ENCODE measurements around the gene AKAP3.

DNA sequence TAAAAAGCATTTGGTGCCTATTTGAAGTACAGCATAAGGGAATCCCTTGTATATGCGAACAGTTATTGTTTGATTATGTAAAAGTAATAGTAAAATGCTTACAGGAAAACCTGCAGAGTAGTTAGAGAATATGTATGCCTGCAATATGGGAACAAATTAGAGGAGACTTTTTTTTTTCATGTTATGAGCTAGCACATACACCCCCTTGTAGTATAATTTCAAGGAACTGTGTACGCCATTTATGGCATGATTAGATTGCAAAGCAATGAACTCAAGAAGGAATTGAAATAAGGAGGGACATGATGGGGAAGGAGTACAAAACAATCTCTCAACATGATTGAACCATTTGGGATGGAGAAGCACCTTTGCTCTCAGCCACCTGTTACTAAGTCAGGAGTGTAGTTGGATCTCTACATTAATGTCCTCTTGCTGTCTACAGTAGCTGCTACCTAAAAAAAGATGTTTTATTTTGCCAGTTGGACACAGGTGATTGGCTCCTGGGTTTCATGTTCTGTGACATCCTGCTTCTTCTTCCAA is 20.8 kb upstream of the TIGAR start:
- PRO-cap = no peak

- PRO-cap = no peak
Observed at GRCh38 chr12:4488190-4488954, 42.8 kb upstream of the FGF6 start.

DNA sequence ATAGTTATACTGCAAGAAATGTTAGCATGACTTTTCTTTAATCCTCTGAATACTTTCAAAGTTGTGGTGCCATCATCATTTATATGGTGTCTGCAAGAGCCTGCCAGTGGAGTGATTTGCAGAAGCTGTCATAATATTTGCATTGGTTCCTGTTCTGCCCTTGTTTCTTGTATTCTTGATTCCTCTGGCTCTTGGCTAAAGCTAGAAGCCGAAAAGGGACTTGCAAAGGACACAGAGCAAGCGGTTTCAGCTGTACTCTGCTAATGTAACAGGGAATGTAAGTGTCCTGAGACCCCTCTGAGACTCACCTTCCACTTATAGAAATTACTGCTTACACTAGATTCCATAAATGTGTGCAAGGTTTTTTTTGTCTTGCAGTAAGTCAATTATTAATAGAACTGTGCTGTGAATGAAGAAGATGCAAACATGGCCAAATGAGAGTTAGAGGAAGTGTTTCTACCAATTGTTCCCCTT is 5.1 kb downstream of the DYRK4 start:
- PRO-cap = unidirectional peak, plus-strand start at position 204 of the sequence

- PRO-cap = bidirectional peak, plus-strand start at chr12:4649107, minus-strand start at chr12:4649021
Observed at GRCh38 chr12:4648421-4649683, at the start of gene AKAP3. AKAP3 (minus strand) TSS chr12:4649051.

- PRO-cap = no peak
Observed at GRCh38 chr12:4719676-4720358, 383 bp upstream of the GALNT8 start.

GRCh38 chr12:5046982-5047720 is 3.5 kb downstream of the KCNA5 start:
- PRO-cap = no peak

- PRO-cap = no peak
Observed at GRCh38 chr12:5080416-5080814, 36.7 kb downstream of the KCNA5 start.

DNA sequence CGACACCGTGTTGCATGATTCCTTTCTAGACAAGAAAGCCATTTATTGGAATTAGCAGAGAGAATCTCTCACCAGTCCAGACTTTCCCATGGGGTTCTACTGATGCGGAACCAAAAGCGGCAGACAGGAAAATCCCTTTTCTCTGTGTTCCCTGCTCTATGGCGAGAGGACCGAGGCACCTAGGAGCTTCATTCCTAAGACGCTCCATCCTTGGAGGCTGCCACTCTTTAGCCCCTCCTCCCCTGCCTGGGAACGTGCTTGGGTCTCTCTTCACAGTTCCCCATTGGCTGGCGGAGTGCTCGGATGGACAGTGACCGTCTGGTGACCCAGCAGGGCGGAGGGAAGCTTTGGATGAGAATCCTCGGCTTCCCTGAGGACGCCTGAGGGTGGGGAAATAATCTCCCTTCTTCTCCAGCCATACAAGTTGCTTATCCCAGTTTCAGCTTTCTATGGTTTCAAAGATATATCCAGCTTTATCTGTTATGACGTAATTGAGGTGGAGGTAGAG is 37.3 kb downstream of the KCNA5 start:
- PRO-cap = no peak

DNA sequence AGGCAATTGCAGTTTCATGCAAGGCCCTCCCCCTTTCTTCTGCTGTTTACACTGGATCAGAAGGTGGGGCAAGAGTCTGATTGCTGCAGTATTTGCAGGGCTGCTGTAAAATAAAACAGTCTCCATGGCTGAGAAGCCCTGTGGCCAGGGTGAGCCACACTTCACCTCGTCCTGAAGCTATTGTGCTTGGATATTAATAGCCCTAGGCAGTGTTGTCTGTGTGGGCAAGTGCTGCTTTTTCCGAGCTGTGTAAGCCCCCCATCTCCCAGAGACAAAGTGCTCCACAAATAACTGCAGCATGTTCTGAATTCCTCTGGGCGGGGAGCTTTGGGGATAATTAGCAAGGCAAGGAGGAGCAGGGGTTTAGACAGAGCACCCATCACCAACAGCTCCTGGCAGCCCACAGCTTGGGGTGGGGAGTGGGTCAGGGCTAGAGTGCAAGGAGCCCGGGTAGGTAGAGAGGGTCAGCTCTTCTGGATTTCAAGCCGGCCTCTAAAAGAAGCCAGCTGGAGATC is 187.2 kb upstream of the NTF3 start:
- PRO-cap = no peak

DNA sequence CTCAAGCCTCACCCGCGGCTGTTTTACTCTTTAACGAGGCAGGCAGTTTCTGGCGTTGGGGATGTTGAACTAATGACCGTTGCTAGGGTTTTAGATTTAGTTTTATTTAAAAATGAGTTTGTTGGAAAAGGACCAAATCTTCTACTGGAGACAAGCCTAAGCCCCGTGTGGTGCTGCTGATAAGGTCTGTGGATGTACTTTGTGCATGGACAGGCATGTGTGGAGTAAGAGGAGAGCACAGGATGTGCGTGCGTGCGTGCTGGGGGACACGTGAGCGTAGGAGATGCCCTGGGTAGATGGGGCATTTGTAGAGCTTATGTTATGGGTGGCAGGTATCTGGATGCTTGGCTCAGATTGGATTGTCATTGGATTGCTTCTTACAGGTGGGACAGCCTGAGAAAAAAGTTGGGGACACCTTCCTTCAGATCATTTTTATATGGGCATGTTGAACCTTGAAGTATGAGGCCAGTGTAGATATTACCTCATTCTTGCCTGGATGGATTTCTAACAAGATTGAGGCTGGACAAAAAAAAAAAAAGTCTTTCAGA is 5.8 kb downstream of the NTF3 start:
- PRO-cap = no peak

DNA sequence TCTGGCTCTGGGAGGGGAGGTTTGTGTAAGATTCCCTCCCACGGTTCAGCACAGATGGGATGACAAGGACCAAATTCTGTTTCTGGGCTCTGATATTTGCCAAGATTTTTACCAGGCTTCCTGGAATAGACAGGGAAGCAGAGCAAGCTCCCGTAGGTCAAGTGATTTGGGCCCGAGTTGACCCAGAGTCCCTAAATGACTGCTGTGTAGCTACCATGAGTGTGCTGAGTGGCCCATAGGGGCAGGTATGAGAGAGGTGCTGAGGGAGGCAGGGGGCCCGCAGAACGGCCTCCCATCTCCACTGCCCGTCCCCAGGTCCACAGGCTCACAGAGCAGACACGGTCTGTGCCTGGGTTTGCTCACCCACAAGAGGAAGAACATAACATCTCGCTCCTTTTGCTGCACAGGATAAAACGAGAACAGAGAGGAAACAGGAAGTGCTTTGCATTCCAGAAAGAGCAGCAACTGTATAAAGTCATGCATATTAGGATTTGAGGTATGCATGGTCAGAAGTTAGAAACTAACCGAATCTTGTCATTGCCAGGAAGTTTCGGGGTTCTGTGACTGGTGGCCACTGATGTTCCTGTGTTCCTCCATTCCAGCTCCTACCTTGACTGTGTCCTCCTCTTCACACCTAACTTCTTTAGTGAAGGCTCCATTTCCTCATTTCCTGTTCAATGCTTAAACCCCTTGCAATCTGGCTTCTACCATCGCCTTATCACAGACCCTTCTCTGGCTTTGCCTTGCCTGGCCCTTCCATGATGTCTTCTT is 24.9 kb downstream of the NTF3 start:
- PRO-cap = no peak

- PRO-cap = no peak
Observed at GRCh38 chr12:5497339-5498267, 65.7 kb downstream of the NTF3 start.

GRCh38 chr12:6142668-6143126 is 18.2 kb upstream of the VWF start:
- PRO-cap = no peak

DNA sequence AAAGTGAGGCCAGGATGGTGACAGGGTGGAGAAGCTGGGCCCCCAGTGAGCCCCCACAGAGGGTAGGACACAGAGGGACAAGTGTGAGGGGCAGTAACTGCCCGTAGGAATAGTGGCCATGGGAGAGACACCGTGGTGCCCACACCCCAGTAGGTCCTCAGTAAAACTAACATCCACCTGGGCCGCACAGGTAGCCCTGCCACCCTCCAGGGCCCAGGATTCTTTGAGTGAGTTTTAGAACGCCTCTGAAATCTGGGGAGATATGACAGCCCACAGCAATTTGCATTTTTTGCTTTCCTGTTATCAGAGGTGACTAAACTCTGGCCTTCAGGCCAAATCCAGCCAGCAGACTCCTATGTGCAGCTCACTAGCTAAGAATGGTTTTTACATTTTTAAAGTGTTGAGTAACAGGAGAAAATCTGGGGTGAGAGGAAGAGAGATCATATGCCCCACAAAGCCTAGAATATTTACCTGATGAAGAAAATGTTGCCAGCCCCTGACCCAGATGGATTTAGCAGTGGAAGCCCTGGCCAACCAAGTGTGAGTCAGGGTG is 33.0 kb upstream of the CD9 start:
- PRO-cap = no peak

- PRO-cap = no peak
Observed at GRCh38 chr12:6231519-6231850, 31.3 kb downstream of the CD9 start.

DNA sequence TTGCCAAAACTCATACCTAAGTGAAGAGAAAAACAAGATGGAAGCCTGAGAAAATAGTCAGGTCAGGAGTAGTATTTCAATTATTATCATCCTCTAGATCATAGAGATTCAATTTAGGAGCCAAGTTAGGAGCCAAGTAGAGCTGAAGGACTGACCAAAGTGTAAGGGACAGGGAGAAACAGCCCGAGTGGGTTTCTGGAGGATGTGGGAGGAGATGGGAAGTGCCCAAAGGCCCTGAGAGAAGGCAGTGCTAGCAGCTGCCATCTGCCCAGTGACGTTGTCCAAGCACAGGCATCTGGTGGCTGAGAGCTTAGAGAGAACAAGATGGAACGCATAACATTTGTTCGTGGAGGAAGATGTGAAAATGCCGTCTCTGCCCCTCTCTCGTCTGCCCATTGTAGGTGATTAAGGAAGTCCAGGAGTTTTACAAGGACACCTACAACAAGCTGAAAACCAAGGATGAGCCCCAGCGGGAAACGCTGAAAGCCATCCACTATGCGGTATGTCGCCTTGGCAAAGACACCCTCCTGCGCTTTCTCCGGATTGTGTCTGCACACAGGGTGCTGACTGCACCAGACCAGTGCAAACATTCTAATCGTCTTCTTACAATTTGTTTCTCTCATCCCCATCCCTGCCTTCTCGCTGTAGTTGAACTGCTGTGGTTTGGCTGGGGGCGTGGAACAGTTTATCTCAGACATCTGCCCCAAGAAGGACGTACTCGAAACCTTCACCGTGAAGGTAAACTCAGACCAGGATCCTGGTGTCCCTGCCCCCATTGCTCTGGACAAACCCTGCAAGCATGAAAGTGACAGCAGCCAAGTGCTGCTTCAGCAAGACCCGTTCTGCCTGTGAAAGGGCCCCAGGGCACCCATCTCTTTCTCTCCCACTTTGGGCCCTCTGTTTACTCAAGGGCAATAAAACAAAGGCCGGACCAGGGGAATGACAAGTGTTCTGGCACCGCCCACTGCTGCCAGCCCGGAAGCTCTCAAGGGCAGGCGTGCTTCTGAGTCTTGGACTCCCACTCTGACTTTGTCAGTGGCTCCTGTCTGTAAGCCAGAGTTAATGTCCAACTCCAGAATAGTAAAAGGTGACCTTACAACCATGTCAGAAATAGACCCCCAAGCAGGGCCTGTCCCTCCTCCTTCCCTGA is 35.0 kb downstream of the CD9 start:
- PRO-cap = unidirectional peak, minus-strand start at position 844 of the sequence

GRCh38 chr12:6327246-6328532 is 14.2 kb downstream of the TNFRSF1A start:
- PRO-cap = no peak

- PRO-cap = no peak
Observed at GRCh38 chr12:6328533-6328834, 13.4 kb downstream of the TNFRSF1A start.

- PRO-cap = no peak
Observed at GRCh38 chr12:6330983-6331351, 10.9 kb downstream of the TNFRSF1A start.

DNA sequence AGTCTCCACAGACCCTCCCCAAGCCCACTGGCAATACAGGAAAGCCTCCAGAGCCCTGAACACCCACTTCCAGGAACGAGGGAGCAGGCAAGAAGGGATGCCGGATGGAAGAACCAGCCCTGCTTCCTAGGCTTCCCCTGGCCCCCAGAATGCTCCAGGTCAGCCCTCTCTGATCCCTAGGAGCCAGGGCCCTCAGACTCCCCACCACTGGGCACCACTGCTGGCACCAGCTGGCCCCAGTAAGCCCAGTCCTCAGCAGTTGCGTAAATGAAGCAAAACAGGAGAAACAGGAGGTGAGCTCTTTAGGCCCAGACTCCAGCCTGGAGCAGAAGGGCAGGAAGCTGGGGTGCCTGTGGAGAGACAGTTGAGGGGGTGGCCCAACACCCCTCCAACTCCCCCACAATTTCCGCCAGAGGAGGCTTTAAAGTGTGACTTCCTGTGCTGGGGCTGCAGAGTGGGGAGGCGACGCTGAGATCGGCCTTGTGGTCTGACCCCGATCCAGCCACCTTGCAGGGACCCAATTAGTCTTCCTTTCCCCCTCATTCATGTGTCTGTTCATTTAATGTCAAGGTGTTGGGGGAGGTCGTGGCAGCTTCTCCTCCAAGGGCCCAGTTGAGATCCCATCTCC is 4.8 kb downstream of the TNFRSF1A start:
- PRO-cap = no peak

Measured in Metastatic Pancreatic Carcinoma in the Ovary (tissue), 1 donor.